Pulmonary artery (tissue), 1 donor: ENCODE measurements around the genes TMEM31, FAM199X, RADX, PSMD10, COL4A6 and RTL9.

- PRO-cap: unidirectional peak, minus-strand start at chrX:103687999
These were observed 1.4 kb upstream of the MORF4L2 start for GRCh38 chrX:103687656-103688631.

DNA sequence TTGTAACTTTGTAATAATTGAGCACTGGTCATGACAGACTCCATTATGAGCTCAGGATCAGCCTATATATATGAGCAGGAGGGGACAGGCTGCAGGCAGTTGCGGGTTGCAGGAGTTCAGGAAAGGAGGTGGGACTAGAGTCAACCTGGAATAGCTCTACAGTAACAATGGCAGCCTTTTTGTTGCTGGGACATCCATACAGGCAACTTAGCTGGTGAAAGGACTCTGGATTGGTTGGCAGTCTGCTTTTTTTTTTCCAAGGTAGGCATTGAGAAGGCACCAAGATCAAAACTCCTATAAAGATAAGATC lies at the start of gene TMEM31:
TMEM31 (plus strand) TSS at position 94 of the 310 bp plus-strand sequence.
- PRO-cap: no peak

DNA sequence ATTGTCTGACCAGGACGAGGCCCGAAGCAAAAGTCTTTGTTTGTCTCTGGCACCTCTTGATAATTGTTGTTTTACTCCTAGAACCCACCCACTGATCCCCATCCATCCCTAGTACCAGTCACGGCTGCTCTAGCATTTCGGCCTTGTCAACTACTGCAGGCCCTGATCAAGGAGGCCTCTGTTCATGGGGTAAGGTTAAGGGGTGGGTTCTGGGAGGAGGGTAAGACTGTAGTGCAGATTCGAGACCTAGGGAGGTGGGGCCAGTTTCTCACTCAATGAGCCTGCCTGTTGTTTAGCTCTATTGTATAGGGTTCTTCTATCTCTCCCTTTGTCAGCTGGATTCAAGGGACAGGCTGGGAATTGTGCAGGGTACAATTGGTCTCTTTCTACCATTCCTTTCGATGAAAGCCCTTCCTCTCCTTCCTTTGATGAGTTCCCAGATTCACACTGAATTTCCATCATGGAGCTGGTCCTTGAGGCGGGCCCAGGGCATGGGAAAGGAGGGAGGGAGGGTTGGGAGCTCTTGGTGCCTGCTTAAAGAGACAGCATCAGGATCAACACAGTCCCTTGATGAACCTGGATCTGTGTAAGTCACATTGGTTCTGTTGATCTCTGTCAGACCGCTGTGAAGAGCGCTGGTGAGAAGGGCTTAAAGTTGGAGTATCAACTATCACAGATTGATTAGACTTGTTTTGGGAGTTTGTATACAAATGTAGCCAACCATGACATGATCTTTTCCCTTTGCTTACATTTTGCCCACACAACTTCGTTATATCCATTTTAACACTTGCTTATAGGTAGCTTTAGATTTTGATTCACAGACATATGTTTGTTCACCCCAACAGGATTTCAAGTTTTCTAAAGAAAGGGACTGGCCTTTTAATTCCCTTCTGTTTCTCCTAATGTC lies 4.3 kb downstream of the PLP1 start:
- PRO-cap: no peak

DNA sequence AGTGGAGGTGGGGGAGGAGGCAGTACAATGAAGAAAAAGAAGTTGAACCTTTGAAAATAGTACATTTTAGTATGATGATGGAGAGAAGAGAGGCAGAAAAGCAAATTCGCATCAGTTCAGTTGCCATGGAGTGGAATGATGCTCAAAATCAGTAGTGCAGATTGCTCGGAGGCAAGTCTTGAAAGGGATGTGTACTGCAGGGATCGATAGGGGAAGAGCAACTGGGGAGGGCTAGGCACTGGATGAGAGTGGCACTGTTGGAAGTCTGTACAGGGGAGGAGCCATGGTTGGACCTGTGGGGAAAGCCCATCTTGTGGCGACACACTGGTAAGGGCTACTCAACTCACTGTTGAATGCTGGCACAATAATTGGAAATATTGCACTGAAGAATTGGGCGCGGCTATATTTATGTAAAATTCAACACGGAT lies 1.3 kb downstream of the RAB9B start:
- PRO-cap: no peak

- PRO-cap: bidirectional peak, plus-strand start at chrX:104166472, minus-strand start at chrX:104166316
These were observed at the start of gene FAM199X for GRCh38 chrX:104166382-104167198. TSS of gene FAM199X (plus strand) at chrX:104166453.

- PRO-cap: no peak
These were observed 19.7 kb downstream of the FAM199X start for GRCh38 chrX:104185966-104186277.

DNA sequence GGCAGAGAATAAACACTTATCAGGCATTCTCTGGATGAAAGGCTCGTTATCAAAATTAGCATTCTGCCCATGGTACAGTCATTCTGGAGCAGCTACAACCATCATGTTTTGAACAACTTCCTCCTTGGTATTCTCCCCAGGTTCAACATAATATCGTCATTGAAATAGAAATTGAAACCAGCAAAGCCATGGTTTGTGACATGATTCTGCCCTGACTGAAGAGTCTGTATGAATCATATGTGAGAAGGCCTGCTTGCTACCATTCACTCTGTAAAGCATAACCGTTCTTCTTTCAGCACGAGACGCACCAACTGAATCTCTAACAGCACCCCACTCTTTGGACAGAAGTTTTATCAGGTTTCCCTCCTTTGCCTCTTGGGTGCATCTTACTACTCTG lies 127.5 kb upstream of the RADX start:
- PRO-cap: no peak

GRCh38 chrX:106611620-106612157 lies at the start of gene RADX:
TSS of gene RADX (plus strand) at chrX:106611978.
- PRO-cap: bidirectional peak, plus-strand start at chrX:106611894, minus-strand start at chrX:106611834

DNA sequence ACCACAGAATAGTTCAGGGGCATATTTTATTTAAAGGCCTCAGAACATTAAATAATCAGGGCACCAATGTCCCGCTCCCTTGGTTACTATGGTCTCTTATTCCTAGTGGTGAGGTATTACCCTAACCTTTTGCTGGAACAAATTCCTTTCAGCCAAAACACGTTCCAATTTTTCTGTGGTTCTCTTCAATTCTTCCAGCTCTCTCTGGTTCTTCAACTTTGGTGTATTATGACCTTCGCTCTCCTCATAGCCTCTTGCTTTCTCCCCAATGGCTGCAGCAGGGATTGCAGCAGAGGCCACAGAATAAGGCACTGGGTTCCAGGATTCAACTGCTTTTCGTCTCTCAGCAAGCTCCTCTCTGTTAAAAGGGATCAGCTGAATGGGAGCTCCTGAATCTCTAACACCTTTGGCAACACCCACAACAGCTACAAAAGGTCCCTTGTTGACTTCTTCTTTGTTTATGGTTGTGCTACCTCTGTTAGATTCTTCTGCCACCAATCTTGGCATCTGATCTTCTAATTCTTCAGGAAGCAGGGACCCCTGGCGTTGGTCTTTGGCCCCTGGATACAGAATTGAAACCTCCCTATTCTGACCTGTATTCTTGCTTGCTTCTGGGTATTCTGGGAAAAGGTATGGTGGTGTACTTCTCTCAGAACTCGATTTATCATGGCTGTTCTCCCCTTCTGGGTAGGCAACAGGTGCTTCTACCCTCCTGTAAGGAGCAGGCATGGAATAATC lies 22.4 kb downstream of the CLDN2 start:
- PRO-cap: no peak

- PRO-cap: unidirectional peak, minus-strand start at chrX:107711097
These were observed 64.8 kb downstream of the TSC22D3 start for GRCh38 chrX:107710347-107711682.

DNA sequence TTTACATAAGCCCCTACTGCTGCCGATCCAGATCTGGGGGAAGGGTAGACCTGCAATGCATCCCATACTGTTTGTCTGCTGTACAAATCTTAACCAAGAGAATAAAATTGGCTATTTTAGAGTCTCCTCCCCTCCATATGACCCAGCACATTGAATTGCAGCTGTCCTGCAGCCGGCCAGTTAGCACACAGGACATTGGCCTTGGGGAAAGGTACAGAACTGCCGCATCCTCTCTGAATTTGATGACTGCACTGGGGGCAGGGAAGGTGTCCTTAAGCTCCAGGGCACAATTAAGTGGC lies 60.5 kb downstream of the TSC22D3 start:
- PRO-cap: no peak

DNA sequence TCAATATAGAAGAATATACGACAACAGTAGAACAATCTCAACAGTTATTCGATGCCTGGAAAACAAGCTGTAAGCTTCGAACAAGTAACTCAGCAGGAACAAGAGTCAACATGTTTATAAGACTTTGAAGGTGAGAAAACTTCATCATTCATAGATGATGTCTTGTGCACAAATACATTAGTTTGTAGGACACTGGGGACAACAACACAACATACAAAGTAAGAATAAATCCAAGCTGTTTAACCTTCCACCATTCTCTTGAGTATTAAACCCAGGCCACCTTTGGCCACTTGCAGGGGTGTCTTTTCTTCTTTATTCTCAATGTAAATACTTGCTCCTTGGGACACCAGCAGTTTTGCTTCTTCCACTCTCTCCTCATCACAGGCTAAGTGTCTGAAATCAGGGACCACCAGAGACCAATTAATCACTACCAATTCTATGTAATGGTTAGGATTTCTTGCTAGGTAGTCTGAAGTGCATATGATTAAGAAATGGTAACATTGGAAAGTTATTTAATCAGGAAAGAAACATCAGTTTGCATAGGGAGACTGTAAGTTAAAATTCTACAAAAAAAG lies 6.5 kb downstream of the PSMD10 start:
- PRO-cap: no peak

DNA sequence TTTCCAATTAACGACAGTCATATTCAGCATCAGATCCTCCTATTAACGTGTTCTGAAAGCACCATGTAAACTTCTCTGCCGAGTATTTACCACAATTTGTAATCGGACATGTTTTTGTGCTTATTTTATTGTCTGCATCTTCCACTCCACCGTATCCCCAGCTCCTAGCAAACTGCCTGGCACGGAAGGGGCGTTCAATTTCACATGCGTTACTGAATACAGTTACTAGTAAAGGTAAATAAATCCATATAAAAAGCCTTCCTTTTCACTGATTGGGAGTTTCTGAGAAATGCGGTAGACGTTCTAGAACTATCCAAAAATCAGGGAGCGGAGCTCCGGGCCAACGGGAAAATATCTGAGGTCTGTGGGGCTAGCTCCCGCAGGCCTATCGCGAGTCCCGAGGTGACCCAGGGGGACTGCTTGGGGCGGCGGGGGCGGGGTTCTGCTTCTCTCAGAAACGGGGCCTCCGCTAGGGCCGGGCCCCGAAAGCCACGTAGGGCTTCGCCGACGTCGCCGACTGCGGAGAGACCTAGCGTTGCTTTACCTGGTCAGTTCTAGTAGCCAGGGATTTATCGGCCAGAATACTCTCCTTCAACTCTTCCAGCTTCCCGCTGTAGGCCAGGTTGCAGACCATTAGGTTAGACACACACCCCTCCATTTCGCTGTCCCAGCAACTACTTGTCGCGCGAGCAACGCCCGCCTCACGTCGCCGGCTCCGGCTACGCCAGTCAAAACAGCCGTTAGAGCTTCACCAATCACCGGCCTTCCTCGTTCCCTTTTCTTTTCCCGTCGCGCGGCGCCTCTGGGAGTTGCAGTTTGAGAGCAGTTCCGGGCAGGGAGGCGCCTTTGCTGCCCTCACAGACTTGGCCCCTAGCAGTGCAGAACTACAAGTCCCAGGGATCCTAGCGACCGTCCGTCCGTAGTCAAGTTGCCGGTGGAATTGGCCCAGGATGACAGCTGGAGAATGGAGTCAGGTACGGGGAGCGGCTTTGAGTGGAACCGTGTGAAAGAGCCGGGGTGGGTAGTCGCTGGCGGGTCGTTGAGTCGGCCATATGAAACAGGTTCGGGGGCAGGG lies at the start of gene PSMD10:
PSMD10 (minus strand) TSS at position 680 of the 1,075 bp plus-strand sequence.
- PRO-cap: bidirectional peak, plus-strand start at position 805 of the sequence, minus-strand start at position 717 of the sequence

DNA sequence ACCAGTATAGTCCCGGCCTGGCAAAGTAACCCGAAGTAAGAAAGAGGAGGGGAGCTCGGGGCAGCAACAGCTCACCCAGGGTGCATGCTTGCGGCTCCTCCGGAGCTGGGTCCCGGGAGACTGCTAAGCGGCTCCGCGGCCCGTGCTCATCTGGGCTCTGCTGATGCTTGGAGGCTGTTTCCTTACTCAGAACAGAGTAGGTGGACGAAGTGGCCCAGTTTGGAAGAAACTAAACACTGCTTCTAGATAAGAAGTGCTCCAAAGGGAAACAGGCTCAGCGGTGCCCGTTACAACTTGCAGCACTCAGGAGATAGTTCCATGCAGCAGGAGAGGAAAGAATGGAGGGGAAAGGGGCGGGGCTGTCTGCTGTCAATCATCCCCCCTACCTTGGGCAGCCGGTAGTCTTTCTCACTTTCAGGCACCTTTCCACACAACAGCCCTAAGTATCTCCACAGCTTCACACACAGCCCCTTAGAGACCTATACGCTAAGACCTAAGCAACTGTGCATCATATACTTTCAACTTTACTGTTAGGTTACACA lies at the start of gene COL4A6:
COL4A6 (minus strand) TSS at position 312 of the 542 bp plus-strand sequence.
- PRO-cap: no peak

DNA sequence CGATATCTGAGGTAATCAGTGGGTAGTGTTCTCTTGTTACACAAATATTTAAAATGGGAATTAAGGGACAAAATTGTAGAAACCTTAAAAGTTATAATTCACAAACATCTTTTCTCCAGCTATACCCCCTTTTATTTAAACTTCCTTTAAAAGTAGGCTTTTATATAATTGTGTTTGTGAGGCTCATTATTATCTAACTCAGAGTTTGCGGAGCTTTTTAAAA lies 110.6 kb downstream of the IRS4 start:
- PRO-cap: no peak

- PRO-cap: no peak
These were observed 638 bp downstream of the IRS4 start for GRCh38 chrX:108735583-108736267.

GRCh38 chrX:109688184-109689134 lies 44.6 kb downstream of the ACSL4 start:
- PRO-cap: no peak

DNA sequence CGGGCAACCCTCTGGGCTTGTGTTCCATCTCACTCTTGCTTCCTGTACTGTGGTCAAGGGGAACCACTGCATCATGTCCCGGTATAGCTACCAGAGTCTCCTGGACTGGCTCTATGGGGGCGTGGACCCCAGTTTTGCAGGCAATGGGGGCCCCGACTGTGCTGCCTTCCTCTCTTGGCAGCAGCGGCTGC lies 683 bp downstream of the TMEM164 start:
- PRO-cap: no peak

- PRO-cap: no peak
These were observed at the start of gene RTL9 for GRCh38 chrX:110358562-110359107. TSS of gene RTL9 (plus strand) at chrX:110358848.

GRCh38 chrX:110945270-110945635 lies 149.6 kb upstream of the CHRDL1 start:
- PRO-cap: no peak